Measurements from ENCODE around the genes PLPPR5, SASS6 and RTCA.

DNA sequence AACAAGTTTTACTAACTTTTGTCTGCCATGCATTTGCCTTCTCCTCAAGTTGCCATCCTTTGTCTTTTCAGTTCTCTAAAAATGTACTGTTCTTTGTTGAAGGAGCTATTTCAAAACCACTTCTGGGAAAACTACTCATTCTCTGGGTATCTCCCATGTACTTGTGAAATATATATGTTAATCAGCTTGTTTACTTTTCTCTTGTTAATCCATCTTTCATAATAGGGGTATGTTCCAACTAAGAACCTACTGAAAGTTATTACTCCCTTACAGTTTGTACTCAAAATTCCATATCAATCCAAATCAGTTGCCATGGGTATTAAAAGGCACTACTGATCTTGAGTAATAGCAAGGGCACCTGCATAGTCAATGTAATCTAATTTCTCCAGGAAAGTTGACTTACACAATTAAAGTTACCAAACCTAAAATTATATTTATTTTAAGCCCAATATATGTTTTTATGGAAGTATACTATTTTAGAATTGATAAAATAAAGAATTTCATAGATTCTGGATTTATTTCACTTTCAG is 16.2 kb downstream of the DPYD start:
- PRO-cap: no peak

DNA sequence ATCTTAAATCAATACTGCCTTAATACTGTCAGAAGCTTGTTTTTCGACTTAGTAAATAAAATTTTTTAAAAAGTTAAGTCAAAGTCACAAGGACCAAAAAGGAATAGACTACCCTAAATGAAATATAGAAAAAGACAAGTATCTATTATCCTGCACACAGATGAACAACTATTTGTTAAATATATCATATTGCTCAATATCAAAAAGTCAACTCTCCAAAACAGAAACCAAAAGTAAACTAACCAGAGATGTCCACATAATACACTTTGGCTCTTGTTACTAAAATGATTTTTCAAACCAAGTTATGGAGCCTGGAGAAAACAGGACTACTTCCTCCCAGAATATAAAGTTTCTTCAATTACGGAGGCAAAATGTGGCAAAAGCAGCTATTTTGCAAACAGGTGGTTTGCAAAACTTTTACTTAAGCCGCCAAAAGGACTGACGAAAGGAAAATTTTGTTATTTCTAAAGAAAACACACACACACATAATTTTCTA is 1.3 kb downstream of the DPYD start:
- PRO-cap: no peak

- PRO-cap: no peak
Observed at GRCh38 chr1:98048232-98048728, 127.4 kb upstream of the DPYD start.

GRCh38 chr1:98053179-98054168 is 132.6 kb upstream of the DPYD start:
- PRO-cap: no peak

- PRO-cap: no peak
Observed at GRCh38 chr1:98388443-98389097, 273.0 kb upstream of the SNX7 start.

GRCh38 chr1:99004317-99005261 is at the start of gene PLPPR5:
PLPPR5 (minus strand) TSS chr1:99004861.
- PRO-cap: no peak

DNA sequence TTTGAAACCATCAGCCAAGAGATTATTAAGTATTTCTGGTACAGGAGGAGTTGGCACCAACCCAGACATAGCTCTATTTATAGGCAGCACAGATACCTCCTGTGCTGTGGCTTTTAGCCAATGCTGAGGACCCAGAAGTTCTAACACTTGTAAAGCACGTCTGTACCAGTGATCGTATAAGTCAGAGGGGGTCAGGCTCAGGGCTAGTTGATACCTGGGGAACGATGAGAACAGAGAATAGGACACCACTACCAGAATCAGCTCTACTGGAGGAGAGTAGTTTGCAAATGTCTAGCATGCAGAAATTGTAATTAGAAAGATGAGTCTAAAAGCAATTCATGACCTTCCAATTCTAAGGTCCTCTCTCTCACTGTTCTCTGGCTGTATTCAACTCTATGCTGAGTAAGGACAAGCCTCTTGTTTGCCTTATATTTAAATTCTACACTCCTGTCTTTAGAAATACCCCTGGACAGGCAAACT is 96.8 kb upstream of the PALMD start:
- PRO-cap: no peak

- PRO-cap: no peak
Observed at GRCh38 chr1:99765962-99766222, 543 bp downstream of the FRRS1 start.

GRCh38 chr1:100009155-100010137 is 28.4 kb upstream of the MFSD14A start:
- PRO-cap: no peak

DNA sequence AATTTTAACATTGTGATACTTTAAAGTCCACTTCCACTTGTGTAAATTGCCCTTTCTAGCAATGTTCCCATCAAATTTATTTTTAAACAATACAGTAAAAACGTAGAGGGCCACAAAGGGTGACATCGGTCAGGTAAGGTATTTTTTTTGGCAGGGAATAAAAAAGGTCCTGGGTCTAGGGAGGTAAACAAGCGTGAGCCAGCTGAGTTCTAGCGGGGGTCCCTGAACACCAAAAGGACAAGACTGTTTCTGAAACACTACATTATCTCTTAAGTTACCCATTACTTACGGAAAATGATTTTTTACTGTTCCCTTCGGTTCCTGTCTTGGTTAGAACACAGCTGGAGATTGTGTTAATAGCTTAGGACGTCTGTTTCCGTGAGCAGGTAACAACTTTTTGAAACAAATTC is 449 bp upstream of the MFSD14A start:
- PRO-cap: no peak

GRCh38 chr1:100039080-100039510 is 1.2 kb downstream of the MFSD14A start:
- PRO-cap: no peak

DNA sequence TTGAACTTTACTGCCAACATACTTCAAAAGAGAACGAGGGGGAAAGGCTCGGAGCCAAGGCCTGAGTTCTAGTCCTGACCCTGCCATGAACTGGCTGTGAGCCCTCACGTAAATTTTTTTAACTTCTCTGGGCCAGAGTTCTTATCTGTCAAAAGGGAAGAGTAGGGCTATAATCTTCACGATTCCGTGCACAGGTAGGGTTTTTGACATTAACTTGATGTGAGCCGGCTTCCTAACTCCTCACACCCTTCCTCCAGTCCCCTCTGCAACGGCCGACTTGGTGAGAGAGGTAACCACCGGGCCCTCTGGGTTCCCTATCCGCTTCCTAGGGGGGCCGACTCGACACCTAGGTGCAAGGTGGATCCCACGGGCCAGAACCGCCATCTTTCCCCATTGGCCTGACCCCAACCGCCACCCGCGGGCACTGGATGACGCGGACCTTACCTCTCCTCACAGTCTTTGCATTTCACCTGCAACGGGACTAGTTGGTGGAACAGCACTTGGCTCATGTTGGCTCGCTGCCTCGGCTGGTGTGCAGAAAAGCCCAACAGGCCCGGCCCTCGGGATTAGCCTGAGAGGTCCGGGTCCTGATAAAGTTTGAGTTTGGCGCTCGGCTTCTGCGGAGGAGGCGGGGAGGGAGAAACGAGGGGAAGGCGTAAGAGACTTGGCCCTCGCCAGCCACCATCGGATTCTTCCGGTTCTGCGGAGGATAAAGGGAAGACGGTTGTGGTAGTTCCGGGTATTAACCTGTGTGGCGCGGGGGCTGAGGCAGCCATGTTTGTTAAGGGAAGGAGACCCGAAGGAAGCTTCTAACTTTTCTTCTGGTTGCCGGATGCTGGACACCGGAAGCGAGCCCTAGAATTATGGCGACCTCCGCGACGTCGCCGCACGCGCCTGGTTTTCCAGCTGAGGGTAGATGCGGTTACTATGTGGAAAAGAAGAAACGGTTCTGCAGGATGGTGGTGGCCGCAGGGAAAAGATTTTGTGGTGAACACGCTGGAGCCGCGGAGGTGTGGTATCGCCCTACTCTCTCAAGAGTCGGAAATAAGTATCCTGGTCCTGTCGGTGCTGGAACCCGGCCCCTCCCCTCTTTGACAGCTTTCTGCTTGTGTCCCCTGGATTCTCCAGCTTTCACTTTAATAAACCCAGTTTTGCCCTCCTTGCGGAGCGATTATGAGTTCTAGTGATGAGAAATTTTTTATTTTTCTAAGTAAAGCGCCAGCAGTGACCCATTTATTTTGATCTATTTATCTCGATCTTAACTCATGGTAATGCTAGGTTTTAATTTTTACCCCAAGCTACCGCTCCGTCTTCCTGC is at the start of gene SASS6:
SASS6 (minus strand) TSS at position 625 of the 1,318 bp plus-strand sequence.
- PRO-cap: no peak

- PRO-cap: no peak
Observed at GRCh38 chr1:100230588-100231010, 19.0 kb downstream of the DBT start.

GRCh38 chr1:100265917-100267308 is at the start of gene RTCA:
RTCA (plus strand) TSS chr1:100266216.
- PRO-cap: bidirectional peak, plus-strand start at chr1:100266207, minus-strand start at chr1:100266120

- PRO-cap: no peak
Observed at GRCh38 chr1:100452601-100453142, 85.3 kb upstream of the GPR88 start.

DNA sequence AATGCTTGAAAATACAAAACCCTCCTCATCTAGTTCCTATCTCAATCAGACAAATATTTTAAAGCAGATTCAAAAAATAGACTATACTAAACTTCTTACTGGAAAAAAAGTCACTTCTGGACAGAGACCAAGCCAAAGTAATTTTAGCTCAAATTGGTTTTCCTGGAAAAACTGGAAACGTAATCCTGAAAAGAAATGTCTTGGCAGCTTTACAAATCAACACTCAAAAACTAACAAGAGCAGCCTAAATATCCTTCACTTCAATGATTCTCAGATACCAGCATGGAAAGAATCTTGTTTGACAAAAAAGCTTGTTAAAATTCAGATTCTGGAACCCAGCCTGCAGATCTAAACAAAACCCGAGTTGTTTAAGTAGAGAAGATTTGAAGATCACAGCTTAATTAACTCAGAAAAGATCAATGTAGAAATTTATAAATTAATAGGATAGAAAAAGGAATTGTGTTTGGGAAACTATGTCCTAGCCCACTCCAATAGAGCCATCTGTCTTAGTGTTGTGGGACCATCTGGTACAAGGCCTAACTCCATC is 9.0 kb upstream of the GPR88 start:
- PRO-cap: no peak

DNA sequence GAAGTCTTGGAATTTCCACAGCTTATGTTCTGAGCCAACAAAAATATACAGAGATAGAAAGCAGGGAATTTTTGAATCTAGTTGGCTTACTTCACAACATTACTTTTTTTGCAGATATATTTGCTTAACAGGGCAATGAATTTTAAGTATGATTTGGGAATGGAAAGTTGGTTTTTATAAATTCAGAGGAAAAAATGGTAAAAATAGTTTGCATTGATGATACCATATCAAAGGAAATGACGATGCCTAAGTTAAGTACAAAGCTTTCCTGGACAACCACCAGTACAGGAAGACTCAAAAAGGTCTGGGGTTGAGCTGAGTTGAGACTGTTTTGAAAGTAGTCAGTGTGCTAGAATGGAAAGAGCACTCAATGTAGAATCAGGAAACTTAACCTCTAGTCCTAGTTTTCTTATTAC is 11.0 kb upstream of the VCAM1 start:
- PRO-cap: unidirectional peak, plus-strand start at position 297 of the sequence; unidirectional peak, plus-strand start at position 345 of the sequence

DNA sequence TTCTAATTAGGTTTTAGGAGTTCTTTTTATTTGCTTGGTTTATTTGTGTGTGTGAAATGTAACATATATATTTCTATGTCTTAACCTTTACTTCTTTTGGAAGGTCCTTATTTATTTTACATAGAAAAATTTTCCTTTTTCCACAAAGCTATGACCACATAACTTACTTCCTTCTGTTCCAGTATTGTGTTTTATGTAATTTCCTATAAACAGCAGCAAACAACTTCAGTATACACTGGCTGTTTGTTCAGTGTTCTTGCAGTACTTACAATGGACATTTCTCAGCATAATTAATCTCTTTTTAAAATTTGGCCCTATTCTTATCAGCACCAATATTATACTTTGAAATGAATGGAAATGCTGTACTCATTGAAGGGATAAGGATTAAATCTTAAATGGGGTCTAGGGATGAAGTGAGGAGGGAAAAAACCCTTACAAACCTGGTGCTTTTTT is 74.8 kb upstream of the S1PR1 start:
- PRO-cap: no peak

DNA sequence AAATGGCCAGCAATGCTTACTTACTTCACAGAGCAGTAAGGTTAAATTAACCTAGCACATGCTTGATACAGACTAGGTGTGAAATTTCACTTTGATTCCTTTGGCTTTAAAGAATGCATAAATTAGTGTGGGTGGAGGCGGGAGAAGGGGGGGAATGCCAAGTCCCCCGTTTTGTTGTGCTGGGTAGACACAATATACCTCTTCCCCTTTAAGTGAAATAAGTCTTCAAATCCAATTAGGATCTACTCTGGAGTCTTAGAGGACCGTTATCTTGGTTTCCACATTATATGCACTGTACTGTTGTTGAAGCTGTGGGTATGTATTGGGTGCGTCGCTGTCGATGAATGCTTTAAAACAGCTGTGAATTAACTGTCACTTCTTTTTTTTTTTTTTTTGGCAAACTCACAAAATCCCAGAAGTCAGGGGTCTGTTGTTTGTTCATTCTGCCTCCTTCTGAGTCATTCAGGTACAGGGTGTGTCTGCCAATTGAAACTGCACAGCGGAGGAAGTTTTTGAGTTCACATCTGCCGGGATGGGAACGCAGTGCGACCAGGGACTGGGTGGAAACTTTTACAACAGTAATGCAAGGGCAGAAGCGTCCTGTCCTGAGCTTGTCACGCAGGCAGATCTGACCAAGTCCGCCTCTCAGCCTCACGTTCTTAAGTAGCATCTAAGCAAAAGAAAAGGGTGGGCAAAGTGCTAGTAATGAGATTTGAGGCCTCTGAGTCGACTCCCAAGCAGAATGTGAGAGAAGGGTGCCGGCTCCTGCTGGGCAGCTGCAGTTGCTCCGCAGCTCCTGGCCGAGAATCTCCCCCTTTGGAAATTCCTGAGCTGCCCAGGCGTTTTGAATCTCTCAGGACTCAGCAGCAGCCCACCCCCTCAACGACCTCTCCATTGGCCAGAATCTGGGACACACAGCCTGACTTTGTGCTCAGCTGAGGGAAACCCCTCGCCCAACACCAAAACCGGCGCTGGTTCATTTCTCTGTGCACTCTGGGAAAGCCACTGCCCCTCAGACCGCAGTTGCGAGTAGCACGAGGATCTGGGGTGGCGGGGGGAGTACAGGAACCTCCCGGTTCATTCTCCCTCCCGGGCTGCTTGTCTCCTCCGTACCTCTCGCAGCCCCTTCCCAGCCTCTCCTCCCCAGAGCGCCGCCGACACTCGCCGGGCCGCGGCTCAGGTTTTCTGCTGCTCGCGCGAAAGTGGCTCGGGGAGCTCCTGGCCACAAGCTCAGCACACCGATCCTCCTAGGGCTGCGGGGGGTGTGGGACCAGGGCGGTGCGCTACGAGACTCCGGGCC is 1.2 kb upstream of the S1PR1 start:
- PRO-cap: bidirectional peak, plus-strand start at position 515 of the sequence, minus-strand start at position 346 of the sequence

GRCh38 chr1:101291632-101292113 is 54.9 kb downstream of the S1PR1 start:
- PRO-cap: no peak

Measured in parotid gland (tissue), 1 donor.